Vagina (tissue), 1 donor: ENCODE results near the genes NPTX1 and CHMP6.

DNA sequence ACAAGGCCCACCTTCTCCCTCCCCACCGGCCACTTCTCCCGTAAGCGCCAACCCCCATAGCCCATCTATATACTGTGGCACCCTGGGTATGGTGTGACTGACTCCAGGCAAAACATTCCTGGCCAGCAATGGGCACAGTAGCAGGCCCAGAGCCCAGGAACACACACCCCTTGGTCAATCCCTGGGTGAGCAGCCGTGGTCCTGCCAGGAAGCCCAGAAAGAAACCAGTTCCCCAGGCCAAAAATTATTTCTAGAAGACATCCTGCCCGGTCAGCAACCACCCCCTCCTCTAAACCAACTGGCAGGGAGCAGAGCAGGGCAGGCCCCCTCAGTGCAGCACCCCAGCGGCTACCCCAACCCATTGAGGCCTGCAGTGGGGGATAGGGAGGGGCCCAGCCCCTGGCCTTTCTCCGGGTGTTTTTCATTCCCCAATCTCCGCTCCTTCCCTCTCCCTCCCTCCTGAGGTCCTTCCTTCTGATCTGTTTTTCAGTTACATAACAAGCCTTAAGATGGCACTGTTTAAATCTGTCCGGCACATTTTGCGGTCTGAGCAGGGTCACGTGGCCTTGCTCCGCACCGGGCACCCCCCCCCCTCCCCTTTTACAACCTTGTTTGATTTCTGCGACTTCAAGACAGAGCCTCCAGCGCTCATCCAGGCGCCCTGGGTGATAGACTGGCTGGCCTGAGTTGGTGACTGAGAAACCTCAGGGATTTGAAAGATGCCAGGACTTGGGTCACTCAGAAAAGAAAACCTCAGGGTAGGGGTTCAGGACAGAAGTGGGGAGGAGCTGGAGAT, 2.0 kb downstream of the NPTX1 start:
- PRO-cap = no peak
- RAMPAGE, long total RNA = no peak

DNA sequence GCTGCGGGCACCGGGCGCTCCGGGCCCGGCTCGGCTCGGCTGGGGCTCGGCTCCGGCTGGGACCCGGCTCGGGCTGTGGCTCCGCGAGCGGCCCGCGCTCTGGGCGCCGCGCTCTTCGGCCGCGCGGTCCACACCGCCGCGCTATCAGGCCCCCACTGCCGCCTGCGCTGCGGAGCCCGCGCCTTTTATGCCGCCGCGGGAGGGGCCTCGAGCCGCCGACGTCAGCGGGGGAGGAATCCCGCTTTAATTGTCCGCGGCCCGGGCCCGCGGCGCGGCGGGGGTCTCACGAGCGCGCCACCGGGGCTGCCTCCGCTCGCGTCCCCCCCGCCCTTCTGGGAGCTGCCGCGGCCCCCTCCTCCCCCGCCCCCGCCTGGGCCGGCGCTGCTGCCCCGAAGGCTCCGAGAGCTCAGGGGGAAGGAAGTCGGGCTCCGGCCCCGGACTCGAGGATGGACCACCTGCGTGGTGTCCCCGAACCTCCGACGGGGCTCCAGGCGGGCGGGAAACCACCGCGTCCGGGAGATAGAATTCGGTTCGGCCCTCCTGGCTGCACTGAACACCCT, at the start of gene NPTX1:
TSS of gene NPTX1 (minus strand) at position 160 of the 560 bp plus-strand sequence.
- PRO-cap = bidirectional peak, plus-strand start at position 246 of the sequence, minus-strand start at position 160 of the sequence
- RAMPAGE, long total RNA = no peak

DNA sequence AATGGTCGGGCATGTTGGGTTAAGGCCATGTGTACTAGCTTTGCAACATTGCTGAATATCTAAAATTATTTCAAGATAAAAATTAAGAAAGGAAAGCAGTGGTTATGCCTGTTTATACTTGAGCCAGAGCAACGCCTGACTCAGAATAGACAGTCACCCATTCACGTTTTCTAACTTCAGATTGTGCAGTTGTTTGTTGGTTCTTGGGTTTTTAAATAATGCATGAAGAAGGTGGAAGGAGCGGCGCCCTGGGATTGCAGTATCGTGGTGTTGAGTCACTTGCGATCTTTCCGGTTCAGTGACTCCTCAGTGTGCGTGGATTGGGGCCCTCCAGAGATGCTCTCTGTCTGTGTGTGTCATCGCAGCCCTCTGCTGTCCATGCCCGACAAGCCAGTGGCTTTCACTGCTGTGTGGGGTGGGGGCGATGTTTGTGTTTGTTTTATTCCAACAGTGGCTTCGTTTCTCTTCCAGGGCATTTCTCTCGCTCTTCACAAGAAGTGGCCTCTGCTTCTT, 133.9 kb downstream of the RPTOR start:
- PRO-cap = no peak
- RAMPAGE, long total RNA = no peak

GRCh38 chr17:80758804-80759275, 214.2 kb downstream of the RPTOR start:
- PRO-cap = no peak
- RAMPAGE, long total RNA = no peak

DNA sequence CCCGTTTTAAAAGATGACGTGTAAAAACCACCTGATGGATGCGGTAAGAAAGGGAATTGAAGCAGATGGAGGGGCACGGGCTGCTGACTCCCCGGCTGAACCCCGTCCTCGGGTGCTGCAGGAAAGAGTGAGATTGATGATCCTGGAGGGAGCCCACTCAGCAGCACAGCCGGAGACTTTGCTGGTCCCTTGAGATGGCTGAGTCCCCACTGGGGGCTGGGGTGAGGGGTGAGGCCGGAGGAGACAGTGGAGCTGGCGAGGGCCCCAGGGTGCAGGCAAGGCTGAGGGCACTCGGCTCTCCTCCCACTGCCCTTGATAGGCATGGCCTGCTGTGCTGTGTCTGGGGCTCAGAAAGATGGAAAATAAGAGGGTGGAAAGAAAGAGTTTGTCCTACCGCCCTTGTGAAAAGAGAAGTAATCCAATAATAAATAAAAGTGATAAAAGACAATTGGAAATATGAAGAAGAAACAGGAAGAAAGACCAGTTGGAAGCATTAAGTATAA, 217.6 kb downstream of the RPTOR start:
- PRO-cap = no peak
- RAMPAGE, long total RNA = start-site peak on the plus strand centred at position 237 of the sequence, 185 bp wide, 9 reads

DNA sequence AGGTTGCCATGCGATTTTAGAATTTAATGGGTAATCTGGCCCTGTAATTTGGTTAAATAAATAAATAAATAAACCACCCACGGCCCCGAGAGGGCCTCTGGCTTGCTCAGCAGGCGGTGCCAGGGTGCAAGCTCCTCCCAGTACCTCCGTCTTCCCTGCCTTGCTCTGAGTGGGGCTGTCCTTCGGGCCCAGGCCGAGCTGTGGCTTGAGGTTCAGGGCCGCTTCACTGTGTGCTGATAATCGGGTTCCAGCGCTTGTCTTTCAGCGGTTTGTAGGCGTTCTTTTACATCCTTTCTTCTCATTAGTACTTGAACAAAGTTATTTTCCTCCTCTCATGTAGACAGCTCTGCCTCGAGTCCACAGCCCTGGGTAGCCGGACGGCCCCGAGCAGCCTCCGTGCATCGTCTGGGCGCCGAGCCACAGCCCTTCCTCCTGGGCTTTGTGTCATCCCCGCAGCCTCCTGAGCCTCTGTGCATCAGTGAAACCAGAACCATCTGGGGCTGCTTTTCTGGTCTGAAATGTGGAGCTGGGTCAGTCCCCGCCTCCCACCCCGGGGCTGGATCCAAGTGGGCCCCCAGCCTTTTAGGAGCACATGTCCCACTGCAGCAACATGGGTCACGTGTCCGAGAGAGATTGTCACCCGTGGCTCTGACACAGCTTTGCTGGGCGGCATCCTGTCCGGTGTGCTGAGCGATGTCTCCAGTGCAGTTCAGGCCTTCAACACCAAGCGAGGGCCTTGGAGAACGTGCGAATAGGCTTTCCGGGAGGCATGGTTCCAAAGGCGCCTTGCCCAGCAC, 157.4 kb upstream of the CHMP6 start:
- PRO-cap = no peak
- RAMPAGE, long total RNA = no peak

- PRO-cap = no peak
- RAMPAGE, long total RNA = no peak
Observed at GRCh38 chr17:80895399-80895931, 96.2 kb upstream of the CHMP6 start.

DNA sequence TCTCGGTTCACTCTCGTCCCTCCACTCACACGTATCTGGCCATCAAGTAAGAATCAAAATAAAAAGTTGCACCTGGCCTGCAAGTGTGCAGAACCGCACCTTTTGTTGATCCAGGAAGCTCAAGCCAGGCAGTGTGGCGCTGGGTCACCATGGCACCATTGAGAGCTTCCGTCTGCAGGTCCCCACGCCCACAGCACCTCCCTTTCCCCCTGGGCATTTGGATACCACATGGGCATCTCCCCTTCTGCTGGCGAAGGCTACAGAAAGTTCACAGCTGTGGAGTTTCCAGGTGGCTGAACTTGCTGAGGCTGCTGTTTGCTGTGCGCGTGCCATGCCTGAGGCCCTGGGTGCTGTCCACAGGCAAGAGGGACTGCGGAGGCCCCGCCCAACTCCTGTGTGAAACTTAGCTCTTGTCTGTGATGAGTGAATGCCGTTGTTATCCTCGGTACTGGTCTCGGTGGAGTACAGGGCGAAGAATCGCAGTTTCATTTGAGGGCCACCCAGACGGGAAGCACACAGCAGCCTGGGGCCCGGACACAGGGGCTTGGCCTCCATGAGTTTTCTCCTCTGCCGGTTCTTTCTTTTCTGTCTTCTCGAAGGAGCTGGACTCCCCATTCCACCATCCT, 90.8 kb upstream of the CHMP6 start:
- PRO-cap = no peak
- RAMPAGE, long total RNA = no peak

GRCh38 chr17:80991550-80992691, at the start of gene CHMP6:
Gene CHMP6 (plus strand): TSS chr17:80991841.
- PRO-cap = bidirectional peak, plus-strand start at chr17:80991848, minus-strand start at chr17:80991808
- RAMPAGE, long total RNA = start-site peak on the plus strand at chr17:80991881-80991910, 128 reads

GRCh38 chr17:81033494-81034330, 1.2 kb upstream of the BAIAP2 start:
- PRO-cap = unidirectional peak, plus-strand start at chr17:81033695
- RAMPAGE, long total RNA = no peak

DNA sequence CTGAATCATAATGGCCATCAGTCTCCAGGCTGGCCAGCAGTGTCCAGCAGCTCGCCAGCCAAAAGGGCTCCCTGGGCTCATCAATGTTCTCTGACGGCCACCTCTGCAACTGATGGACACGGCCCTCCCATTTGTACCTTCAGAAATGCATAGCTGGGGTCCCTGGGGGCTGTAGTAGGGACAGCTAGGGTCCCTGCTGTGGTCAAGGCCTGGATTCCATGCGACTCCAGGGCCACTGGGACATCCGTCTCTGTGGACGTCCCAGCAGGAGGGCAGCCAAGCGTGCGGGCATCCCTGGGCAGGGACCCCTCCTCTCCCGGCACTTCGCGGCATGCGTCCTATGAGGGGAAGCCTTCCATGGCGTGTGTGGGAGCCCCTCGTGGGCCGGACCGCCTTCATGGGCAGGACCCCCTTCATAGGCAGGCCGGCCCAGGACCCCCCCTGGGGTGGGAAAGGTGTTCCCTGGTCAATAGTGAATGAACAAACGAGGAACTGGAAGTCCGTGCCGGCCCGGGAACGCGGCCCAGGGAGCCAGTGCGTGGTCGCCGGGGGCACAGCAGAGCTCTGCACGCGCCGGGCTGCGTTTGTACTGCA, 13.7 kb downstream of the BAIAP2 start:
- PRO-cap = no peak
- RAMPAGE, long total RNA = no peak

DNA sequence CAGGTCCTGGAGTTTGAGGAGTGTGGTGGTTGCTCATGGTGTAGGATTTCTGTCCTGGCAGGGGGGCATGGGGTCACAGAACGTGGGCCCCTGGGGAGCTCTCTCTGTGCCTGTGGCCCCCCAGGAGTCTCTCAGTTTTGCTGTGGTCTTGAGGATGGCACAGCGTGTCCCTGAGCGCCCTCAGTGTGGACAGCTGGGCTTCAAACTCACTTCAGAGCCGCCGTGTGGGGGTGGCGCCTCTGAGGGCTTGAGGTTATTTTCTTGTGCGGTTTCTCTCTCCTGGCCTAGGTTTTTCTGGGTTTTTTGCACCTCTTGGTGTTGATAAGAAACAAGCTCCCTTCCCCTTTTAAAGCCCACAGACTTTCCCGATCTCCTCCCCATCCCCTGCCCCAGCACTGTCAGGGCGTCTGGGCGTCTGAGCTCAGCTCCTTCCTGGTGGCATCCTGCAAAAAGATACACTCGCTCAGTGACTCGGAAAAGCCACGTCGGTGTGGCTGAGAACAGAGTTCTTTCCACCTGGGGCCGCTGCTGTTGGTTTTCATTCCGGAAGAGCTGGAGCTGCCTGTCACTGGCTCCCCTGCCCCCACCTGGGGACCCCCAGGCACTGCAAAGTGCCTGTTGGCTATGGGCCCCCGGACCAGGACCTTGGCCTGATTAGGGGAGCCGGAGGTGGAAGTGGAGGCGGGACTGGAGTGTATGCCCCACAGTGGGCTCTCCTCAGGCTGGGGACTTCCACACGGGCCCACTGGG, 14.4 kb downstream of the BAIAP2 start:
- PRO-cap = no peak
- RAMPAGE, long total RNA = no peak

GRCh38 chr17:81090721-81091372, 55.9 kb downstream of the BAIAP2 start:
- PRO-cap = unidirectional peak, minus-strand start at chr17:81090958
- RAMPAGE, long total RNA = no peak

- PRO-cap = no peak
- RAMPAGE, long total RNA = no peak
Observed at GRCh38 chr17:81121708-81122415, 43.4 kb upstream of the PVALEF start.

DNA sequence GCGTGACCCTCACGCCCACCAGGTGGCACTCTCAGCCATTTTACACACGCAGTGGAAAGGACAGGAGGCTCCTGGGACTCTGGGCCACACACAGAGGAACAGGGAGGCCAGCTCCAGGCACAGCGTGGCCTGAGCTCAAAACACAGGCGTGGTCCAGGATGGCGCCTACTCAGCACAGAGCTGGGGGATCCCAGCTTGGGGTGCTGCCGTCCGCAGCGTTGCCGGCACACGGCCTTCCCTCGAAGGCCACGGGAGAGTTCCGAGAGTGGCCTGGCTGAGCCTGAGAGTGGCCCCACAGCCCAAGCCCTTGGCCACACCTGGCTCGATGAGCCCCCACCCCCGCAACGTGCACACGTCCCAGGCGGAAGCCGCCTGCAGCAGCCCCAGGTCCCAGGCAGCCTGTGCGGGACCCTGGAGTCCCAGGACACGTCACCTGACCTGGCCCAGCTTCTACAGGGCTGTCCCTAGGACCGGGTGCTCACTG, 22.4 kb upstream of the PVALEF start:
- PRO-cap = no peak
- RAMPAGE, long total RNA = no peak

GRCh38 chr17:81150392-81151141, 14.7 kb upstream of the PVALEF start:
- PRO-cap = bidirectional peak, plus-strand start at chr17:81150908, minus-strand start at chr17:81150835; unidirectional peak, plus-strand start at chr17:81150908
- RAMPAGE, long total RNA = no peak

DNA sequence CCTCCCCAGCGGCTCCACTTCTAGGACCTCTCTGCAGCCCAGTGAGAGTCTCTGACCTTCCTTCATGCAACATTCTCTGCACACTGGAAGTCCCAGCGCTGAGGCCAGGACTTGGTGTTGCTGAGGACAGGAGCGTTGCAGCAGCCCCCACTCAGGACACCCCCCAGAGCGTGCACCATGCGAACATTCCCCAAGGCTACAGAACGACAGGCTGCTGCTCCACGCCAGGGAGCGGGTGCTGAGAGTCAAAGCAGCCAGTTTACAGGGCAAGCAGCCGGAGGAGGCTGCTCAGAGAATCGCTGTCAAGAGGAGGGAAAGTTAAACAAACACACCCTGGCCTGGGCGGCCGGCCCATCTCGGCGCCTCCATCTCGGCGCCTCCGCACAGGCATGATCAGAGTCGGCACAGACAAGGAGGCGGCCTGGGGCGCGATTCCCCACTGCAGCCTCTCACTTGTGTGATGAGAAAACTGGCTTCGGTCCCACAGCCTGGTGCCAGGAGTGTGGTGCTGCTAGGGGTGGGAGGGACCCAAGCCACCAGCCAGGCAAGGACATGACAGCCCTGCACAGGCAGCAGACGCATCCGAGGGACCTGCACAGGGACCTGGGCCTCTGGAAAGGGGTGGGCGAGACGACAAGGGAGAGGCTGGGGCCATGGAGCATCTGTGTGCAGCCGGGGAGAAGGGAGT, 17.8 kb downstream of the SLC38A10 start:
- PRO-cap = no peak
- RAMPAGE, long total RNA = no peak

DNA sequence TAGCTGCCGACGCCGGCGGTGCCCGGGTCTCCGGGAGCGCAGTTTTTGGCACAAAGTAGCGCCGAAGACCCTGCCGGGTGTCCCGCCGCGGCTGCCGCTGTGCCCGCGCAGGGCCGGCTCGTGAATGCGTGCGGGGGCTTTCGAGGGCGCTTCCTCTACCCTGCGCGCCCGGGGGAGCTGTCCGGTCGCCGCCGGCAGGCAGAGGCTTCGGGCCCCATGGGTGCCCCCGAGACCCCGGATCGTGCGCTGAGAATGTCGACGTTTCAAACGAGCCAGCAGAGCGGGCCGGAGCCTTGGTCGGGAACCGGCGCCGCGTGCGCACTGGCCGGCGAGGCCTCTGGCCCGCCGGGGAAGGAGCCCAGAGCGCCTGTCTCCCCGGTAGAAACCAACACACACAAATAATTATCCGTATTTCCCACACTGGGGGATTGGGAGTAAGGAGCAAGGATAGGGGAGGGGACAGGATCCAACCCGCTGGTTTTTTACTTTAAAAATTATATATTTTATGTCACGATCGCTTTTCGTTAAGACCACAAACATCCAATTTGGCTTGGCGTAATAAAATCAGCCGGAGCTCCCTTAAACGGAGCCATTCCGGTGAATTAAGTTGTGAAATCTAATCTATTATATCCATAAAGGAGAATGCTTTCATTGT, 46.7 kb upstream of the SLC38A10 start:
- PRO-cap = no peak
- RAMPAGE, long total RNA = no peak

- PRO-cap = unidirectional peak, plus-strand start at chr17:81399530; unidirectional peak, minus-strand start at chr17:81399828
- RAMPAGE, long total RNA = no peak
Observed at GRCh38 chr17:81398837-81399951, 3.9 kb downstream of the BAHCC1 start.

DNA sequence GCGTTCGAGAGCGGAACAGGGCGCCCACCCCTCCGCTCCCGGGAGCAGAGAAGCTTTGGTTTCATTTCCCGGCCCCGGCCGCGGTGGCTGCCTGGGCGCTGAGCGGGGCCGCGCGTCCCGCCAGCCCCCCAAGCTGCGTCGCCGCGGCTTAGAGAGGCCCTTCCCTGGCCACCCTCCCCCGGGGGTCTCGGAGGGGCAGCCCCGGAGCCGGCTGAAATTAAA, 4.6 kb downstream of the BAHCC1 start:
- PRO-cap = no peak
- RAMPAGE, long total RNA = no peak